ENCODE results near the genes PTPRCAP and GPR152.

DNA sequence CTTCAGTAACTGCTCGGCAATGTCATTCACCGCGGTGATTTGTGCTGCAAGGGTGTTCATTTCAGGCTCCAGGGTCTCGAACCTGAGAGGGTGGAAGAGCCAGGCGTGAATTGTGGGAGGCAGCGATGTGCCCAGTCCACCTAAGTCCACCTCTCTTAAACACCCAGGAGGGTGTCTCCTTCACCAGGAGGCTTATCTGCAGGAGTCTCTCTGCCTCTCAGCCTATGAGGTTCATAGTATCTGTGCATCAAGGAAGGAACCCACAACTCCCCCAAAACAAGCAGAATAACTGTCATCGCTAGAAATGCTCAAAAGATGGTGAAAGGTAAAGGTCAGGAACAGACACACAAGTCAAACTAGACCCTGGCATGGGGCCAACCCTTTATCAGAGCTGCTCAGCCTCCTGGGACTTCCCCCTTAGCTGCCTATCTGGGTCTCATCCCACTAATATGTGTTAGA lies 24.0 kb upstream of the RBM4B start:
- RRBS = no CpG with 5 or more reads among the region's 7 CpGs

GRCh38 chr11:66744222-66744544 lies 386 bp upstream of the C11orf80 start:
- RRBS = 3% methylated on average over 6 of the region's 23 CpGs

- RRBS = no CpG with 5 or more reads among the region's 7 CpGs
Observed at GRCh38 chr11:66905099-66905598, 48.3 kb downstream of the LRFN4 start.

DNA sequence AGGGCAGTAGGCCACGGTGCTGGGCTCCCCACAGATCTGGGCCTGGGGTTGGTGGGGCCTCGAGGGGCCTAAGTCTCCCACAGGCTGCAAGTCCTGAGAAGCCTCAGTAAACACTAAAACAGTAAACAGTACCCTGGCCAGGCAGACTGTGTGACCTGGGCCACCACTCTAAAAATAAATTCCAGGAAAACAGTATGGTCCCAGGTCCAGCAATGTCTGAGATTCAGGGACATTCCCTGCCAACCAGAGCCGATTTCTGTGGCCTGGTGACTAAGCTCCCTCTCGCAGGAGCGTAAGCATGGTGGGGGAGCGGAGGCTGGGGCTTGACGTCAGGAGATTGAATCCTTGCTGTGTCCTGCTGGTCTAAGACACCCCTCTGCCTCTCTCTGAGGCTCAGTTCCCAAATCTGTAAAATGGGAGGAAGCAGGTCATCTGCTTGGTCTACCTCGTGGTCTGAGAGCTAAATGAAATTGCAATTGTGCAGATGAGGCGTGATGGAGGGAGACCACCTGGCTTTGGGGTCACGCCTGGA lies 2.1 kb upstream of the RHOD start:
- RRBS = no CpG with 5 or more reads among the region's 10 CpGs

DNA sequence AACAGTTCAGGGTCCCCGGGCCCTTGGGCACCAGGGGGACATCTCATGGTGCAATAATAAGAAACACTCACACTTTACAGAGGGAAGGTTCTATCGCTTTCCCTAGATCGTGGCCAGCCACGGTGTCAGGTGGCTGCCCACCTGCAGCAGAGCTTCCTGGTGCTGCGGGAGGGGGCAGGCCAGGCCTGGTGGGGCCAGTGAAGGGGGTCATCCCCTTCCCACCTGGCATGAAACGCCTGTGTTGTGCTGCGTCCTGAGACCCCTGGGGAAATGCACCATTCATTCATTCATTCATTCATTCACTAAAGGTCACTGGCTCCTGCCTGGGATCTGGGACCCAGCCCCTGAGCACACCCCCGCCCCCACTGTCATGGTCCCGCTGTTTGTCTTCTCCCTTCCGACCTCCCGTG lies 392 bp upstream of the RHOD start:
- RRBS = no CpG with 5 or more reads among the region's 11 CpGs

- RRBS = no CpG with 5 or more reads among the region's 9 CpGs
Observed at GRCh38 chr11:67062369-67063049, 5.9 kb downstream of the RHOD start.

DNA sequence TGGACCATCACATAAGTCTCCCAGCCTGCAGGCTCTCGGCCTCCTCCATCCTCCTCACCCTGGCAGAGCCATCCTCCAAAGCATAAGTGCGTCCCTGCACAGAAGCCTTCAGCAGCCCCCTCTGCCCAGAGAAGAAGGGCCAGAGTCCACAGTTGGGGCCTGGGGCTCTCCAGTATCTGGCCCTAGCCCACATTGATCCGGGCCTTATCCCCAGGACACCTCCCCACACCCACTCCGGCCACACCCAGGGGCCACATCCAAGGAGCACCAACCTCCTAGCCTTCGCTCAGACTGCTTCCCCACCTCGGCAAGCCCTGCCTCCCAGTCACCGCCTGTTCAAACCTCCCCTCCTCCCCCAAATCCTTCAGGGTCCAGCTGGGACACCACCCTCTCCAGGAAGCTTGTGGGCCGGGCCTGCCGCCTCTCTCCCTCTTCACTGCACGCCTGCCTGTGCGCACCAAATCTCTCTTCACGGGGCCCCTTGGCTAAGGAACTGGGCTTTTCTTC lies 20.6 kb downstream of the RHOD start:
- RRBS = no CpG with 5 or more reads among the region's 12 CpGs

DNA sequence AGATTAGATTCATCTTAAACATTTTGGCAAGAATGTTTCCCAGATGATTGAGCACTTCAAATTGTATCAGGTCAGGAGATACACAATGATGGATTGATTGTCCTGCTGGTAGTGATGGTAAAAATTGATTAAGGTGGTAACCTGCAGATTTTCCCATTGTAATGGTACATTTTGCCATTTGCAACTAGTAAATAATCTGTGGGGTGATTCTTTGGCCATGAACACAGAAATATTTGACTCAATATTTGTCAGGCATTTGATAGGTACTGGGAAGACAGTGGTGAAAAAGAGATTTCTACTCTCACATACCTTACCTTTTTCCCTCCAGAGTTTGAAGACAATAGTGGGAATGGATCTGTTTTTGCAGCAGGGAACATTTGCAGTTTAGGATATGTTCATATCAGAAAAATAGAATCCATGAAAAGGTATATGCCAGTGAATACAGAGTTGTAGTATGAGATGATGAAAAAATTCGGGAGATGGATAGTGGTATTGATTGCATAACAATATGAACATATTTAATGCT lies 40.5 kb downstream of the KDM2A start:
- RRBS = no CpG with 5 or more reads among the region's 1 CpG

DNA sequence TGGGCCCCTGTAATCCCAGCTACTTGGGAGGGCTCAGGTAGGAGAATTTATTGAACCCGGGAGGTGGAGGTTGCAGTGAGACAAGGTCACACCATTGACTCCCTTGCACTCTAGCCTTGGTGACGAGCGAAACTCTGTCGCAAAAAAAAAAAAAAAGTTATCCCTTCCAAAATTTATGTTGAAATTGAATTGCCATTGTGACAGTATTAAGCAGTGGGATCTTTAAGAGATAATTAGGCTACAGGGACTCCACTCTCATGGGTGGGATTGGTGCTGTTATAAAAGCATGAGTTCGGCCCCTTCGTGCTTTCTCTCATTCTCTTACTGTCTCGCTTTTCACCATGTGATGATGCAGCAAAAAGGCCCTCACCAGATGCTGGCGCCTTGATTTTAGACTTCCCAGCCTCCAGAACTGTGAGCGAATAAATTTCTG lies 66.5 kb downstream of the KDM2A start:
- RRBS = no CpG with 5 or more reads among the region's 9 CpGs

GRCh38 chr11:67252076-67253282 lies 13.8 kb upstream of the GRK2 start:
- RRBS = no CpG with 5 or more reads among the region's 10 CpGs

DNA sequence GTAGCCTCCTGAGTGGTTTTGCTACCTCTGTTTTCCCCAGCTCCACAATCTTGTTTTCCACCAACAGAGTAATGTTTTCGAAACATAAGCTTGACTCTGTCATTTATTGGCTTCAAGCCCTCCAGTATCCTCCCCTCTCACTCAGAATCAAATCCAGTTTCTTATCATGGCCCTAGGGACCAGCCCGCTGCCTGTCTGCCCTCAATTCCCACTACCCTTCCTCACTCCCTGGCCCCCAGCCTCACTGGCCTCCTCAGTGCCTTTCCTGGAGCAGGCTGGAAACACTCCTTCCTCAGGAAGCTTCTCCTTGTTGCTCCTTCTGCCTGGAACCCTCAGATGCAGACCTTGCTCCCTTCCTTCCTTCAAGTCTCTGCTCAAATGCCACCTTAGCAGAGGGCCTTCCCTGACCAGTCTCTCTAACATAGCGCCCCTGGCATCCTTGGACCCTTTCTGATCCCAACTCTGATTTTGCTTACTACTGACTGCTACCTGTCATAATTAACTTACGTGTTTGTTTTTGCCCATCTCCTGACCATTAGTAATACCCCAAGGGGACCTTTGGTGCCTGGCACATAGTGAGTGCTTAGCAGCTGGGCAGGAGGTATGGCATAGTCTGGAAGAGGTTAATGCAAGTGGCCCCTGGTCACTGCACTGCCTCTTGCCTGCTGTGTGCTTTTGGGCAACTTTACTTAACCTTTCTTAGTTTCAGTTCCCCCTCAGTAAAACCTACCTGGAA lies 3.7 kb downstream of the POLD4 start:
- RRBS = no CpG with 5 or more reads among the region's 4 CpGs

DNA sequence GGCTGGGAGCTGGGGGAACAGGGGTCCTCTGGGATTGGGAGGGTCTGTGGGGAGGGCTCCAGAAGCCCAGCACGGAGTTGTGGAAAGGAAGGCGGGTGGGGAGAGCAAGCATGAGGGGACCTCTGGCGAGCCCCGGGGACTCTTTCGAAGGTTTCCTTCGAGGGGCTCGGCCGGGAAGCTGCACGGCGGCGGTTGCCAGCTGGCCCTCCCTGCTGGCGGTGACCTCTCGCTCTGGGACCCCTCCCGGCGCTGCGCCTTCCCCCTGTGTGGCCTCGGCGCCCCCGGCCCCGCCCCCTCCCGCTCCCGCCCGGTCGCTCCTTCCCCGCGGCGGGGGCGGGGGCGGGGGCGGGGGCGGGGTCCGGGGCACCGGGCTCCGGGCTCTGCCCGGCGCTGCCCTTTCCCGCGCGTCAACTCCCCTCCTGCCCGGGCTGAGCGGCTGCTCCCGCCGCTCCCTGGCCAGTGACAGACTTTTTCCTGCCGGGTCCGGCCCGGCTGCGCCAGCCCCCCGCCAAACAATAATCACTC lies 1.0 kb downstream of the CLCF1 start:
- RRBS = 3% methylated on average over 25 of the region's 48 CpGs

DNA sequence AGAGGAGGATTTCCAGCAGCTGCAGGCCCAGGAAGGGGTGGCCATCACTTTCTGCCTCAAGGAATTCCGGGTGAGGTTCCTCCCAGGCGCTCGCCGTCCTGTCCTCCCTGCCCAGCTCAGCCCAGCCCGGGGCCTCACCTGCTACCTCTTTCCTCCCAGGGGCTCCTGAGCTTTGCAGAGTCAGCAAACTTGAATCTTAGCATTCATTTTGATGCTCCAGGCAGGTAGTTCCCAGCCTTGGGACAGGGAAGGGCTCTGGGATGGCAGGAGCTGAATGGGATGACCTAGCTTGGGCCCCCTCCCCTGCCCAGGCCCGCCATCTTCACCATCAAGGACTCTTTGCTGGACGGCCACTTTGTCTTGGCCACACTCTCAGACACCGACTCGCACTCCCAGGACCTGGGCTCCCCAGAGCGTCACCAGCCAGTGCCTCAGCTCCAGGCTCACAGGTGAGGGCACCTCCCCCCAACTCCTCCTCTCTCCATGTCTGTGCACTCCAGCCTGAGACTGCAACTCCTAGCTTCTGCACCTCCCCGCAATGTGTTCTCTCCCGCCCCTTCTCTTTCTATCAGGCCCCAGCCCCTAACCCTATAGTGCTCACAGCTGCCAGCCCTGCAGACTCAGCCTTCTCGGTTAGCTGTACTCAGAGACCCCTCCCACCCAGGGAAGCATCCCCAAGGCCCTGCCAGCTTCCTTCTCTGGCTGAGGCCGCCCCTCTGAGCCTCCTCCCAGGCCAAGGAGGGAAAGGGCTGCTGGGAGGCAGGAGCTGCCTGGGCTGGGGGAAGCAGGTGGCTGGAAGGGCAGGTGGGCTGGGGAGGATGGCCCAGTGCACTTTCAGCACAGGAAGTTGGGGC lies 4.4 kb downstream of the RAD9A start:
- RRBS = 89% methylated on average over 5 of the region's 14 CpGs

DNA sequence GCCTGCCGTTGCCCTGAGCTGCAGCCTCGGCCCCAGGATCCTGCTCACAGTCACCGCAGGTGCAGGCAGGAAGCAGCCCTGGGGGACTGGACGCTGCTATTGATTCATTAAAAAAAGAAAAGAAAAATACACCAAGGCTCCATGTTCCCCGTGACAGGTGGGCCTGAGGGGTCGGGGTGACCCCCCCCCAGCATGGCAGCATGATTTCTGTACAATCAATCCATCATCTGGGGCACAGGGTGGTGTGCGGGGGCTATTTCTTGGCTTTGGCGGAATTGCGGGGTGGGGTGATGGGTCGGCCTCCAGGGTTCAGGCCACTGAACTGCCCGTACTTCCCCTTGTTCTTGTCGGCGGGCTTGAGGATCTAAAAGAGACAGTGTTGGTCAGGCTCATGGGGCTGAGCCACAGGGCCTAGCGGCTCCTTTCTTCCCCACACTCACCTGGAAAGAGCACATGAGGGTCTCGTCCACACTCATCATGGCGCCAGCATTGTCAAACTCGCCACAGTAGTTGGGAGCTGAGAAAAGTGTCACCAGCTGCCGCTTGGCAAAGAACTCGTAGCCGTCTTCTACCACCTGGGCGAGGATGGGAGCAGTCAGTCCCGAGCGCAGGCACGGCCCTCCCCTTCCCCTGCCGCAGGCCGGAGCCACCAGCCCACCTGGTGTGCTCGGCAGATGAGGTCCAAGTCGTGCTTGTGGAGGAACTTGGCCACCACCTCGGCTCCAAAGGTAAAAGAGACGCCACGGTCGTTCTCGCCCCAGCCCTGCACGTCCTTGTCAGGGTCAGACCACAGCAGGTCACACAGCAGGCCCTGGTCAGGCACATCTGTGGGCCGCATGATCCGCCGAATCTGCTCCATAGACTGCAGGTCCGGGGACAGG lies 3.1 kb downstream of the PPP1CA start:
- RRBS = no CpG with 5 or more reads among the region's 38 CpGs

DNA sequence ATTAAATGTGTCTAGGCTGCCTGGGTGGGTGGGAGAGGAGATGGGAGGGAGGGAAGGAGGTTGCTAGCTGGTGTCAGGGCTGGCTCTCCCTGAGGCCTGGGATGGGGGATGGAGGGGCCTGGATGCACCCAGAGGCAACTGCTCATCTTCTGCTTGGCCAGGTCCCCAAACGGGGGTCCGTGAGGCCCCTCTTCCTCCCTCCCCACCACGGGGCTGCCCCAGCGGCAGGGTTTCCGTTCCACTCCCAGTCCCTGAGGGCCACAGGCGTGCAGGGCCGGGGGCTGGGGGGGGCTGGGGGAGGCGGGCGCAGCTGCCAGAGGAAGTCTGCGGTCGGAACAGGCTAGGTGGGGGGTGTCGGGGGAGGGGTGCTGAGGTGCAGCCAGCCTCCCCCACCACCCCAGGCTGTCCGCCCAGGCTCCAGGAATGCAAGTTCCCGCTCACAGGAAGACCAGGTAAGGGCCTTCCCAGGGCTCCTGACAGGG lies 520 bp downstream of the PTPRCAP start:
- RRBS = no CpG with 5 or more reads among the region's 14 CpGs

GRCh38 chr11:67437403-67438247 lies at the start of gene PTPRCAP:
TSS of gene PTPRCAP (minus strand) at chr11:67437682.
- RRBS = 4% methylated on average over 5 of the region's 21 CpGs

- RRBS = 80% methylated on average over 9 of the region's 38 CpGs
Observed at GRCh38 chr11:67451923-67452758, at the start of gene GPR152. TSS of gene GPR152 (minus strand) at chr11:67452729.

GRCh38 chr11:67500602-67500826 lies 4.6 kb downstream of the PITPNM1 start:
- RRBS = no CpG with 5 or more reads among the region's 1 CpG

DNA sequence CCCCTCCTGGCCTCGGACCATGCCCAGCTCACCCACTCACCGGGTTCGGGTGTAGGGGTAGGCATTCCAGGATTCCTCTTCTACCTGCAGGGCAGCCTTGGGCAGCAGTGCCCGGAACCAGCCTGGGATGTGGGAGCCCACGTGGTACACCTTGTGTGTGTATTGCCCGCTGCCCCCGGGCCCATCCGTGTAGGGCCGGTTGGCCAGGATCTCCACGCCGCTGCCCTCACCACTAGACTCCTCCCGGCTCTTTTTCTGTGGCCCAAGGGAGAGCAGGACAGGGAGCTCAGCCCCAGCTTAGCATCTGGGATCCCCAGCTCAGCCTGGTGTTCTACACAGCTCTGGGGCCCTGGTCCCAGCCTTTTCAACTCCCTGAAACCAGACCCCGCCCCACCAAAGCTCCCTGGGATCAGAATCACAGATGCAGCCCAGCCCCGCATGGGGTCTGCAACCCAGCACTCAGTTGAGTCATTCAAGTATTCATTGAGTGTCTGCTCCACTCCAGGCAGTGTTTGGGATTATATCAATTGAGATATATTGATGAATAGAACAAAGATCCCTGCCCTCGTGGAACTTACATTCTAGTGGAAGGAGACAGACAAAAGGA lies 2.6 kb downstream of the PITPNM1 start:
- RRBS = 95% methylated on average over 10 of the region's 15 CpGs

DNA sequence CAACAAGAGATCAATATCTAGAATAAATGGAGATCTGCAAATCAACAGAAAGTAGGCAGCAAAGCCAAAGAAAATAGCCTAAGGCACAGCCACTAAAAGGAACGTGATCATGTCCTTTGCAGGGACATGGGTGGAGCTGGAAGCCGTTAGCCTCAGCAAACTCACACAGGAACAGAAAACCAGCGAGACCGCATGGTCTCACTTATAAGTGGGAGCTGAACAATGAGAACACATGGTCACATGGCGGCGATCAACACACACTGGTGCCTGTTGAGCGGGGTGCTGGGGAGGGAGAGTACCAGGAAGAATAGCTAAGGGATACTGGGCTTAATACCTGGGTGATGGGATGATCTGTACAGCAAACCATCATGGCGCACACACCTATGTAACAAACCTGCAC lies 1.0 kb upstream of the GSTP1 start:
- RRBS = no CpG with 5 or more reads among the region's 8 CpGs

All from GM06990 (cell line).